Omental fat pad (tissue), 4 donors: Measurements from ENCODE around the gene ALDH3B2.

GRCh38 chr11:67674292-67675073, at the start of gene ALDH3B2:
Gene ALDH3B2, minus strand, starts transcription at chr11:67674623.
- PRO-cap, result no peak
- RAMPAGE, long total RNA, 4 experiments, result no peak in any of the 4 experiments

DNA sequence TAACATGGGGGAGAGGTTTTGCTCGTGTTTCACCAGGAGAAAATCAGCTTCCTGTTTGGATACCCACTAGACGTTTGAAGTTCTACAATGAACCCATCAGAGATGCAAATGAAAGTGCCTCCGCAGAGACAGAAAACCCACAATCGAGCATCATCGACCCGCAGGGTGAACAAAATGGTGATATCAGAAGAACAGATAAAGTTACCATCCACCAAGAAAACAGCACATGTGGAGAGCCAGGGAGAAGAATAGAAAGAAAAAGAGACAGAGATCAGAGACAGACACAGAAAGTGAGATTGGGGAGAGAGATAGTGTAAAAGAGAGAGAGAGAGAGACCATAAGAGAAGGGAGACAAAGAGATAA, 83.3 kb downstream of the UNC93B1 start:
- PRO-cap, result no peak
- RAMPAGE, long total RNA, 4 experiments, result no peak in any of the 4 experiments

DNA sequence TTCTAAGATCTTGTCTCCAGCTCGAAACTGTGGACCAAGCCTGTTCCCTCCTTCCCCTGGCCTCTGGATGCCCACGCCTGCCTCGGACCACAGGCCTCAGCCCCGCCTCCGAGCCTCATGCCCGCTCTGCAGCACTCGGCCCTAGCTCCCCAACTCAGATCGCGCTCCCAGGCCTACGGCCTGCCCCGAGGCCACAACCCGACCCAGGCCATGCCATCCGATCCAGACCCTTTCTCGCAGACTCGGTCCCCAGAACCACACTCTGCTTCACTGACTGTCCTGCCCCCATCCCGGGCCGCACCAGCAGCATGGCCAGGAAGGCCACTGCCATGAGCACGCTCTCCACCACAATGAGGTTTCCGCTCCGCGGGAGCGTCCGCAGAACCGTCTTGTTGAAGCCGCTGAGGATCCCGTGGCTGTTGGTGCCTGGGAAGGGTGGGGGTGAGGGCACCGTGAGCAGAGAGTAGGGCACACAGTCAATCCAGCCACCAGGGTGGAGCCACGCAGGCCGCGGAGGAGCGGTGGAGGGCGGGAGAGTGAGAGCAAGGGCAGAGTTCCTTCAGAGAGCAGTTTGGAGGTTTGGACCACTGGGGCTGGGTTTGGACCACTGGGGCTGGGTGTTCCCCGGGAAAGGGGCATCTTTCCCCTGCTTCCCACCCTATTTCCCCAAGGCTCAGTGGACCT, 6.4 kb downstream of the UNC93B1 start:
- PRO-cap, result no peak
- RAMPAGE, long total RNA, 4 experiments, result no peak in any of the 4 experiments

GRCh38 chr11:68004776-68005368, 975 bp upstream of the UNC93B1 start:
- PRO-cap, result no peak
- RAMPAGE, long total RNA, 4 experiments, result no peak in any of the 4 experiments

DNA sequence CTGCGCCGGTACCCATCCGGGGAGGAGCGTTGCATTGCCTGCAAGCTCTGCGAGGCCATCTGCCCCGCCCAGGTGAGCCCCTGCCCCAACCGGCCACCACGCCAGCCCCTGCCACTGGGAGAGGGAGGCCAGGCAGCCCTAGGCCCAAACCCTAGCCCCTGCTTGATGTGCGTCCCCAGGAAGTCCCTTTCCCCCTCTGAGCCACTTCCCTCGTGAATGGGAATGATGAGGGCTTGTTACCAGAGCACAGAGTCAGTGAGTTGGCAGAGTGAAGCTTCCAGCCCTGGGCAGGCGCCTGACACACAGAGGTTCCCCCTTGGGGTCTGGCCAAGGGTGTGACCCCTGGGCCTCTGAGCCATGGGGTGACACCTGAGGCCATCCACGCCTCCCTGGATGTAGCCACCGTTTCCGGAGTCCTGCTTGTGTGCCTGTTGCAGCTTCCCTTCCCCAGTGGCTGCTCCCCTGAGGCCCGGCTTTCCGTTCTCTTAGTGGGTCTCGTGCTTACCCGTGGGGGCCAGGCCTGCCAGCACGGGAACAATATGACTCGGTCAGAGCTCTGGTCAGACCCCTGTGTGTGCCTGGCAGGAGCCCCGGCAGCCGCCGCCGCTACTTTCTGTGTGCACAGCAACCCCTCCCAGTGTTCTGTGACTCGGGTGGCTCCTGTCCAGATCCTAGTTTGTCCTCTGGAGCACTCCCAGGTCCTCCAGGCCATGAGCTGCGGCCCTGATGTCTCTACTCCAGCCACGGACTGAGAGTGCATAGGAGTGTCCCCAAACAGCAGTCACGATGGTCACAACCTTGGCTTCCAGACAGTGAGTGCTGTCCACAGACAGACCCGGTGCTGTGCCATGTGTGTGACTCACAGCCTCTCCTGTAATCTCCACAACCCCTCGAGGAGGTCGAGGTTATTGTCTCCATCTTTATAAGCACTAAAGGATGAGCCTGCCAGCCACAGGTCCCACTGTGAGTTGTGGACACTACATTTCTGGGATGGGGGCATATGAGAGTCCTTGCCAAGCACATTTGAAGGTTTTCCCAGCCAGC, 3.1 kb downstream of the NDUFS8 start:
- PRO-cap, result no peak
- RAMPAGE, long total RNA, 4 experiments, result no peak in any of the 4 experiments

- PRO-cap, result no peak
- RAMPAGE, long total RNA, 4 experiments, result no peak in any of the 4 experiments
These were observed 29.0 kb downstream of the TCIRG1 start for GRCh38 chr11:68067625-68068350.

DNA sequence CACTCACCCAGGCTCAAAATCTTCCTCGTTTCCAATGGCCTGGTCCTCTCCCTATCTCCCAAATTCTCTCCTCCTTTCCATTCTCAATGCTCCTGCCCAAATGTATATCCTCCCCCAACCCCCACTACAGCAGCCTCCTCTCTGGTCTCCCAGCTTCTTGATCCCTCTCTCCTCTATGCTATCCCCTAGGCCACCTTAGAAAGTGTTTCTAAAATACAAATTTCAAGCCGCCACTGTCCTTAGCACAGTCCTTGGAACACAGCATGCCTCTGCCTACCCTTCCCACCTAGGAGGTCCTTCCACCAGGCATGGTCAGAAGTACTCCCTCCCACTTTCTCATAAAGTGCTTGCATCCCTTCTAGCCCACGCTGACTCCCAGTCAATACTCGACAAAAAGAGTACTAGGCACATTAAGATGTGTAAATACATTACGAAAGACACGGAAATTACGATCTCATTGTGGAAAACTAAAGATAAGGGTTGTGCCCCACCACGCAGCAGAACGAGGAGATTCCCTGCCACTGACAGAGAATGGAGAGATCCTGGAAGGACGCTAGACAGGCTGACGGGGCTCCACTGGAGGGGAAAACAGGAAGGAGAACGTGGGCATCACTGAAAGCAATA, 13.6 kb downstream of the CHKA start:
- PRO-cap, result no peak
- RAMPAGE, long total RNA, 4 experiments, result no peak in any of the 4 experiments

- PRO-cap, result no peak
- RAMPAGE, long total RNA, 4 experiments, result no peak in any of the 4 experiments
These were observed 28.9 kb upstream of the CHKA start for GRCh38 chr11:68150063-68150503.

- PRO-cap, result no peak
- RAMPAGE, long total RNA, 4 experiments, result no peak in any of the 4 experiments
These were observed 573 bp downstream of the C11orf24 start for GRCh38 chr11:68271014-68271785.

DNA sequence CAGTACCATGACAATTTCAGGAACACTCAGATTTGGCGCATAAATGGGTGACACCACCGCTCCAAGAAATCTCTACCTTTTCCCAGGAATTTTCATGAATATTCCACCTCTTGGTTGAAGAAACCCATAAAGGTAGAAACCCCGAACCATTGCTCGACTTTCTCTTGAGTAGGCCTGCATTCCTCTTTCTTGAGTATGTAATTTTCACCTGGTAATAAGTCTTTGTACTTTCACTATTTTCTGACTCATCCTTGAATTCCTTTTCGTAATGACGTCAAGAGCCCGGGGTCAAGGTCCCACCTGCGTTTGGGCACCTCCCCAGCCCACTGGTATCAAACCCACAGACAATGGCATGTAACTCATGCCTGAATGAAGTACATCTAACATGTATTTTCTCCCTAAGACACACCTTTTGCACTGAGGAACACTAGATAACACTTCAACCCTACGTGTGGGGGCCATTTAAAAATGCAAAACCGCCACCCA, 3.9 kb upstream of the C11orf24 start:
- PRO-cap, result no peak
- RAMPAGE, long total RNA, 4 experiments, result no peak in any of the 4 experiments

DNA sequence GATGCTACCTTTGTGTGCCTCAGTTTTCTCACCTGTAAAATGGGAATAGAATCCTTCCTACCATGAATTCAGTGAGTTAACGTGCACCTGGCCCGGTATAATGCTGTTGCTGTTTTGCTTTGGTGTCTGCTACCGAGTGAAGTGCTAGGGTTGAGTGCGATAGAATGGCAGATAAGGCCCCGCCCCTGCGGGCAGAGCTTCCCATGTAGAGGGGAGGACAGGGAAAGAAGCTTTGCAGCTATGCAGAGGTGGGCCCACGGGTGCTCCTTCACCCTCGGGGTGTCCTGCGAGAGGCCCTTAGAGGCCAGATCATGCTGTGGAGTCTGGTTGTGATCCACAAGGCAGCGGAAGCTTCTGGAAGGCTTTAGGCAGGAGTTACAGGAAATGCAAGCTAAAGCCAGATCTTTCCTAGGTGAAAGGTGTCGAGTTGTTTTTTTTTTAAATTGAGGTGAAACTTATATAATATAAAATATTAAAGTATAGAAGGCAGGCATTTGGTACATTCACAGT, 3.2 kb downstream of the LRP5 start:
- PRO-cap, result no peak
- RAMPAGE, long total RNA, 4 experiments, result no peak in any of the 4 experiments

- PRO-cap, result no peak
- RAMPAGE, long total RNA, 4 experiments, result no peak in any of the 4 experiments
These were observed 4.6 kb downstream of the LRP5 start for GRCh38 chr11:68316840-68317496.

DNA sequence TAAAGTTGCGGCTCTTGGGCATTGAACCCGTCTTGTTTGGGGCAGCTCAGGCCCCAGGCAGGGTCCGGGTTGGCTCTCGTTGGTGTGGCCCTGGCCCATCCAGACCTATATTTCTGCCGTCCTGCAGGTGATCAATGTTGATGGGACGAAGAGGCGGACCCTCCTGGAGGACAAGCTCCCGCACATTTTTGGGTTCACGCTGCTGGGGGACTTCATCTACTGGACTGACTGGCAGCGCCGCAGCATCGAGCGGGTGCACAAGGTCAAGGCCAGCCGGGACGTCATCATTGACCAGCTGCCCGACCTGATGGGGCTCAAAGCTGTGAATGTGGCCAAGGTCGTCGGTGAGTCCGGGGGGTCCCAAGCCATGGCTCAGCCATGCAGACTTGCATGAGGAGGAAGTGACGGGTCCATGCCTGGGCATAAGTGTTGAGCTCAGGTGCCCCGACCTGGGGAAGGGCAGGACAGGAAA, 57.2 kb upstream of the PPP6R3 start:
- PRO-cap, result no peak
- RAMPAGE, long total RNA, 4 experiments, result no peak in any of the 4 experiments

DNA sequence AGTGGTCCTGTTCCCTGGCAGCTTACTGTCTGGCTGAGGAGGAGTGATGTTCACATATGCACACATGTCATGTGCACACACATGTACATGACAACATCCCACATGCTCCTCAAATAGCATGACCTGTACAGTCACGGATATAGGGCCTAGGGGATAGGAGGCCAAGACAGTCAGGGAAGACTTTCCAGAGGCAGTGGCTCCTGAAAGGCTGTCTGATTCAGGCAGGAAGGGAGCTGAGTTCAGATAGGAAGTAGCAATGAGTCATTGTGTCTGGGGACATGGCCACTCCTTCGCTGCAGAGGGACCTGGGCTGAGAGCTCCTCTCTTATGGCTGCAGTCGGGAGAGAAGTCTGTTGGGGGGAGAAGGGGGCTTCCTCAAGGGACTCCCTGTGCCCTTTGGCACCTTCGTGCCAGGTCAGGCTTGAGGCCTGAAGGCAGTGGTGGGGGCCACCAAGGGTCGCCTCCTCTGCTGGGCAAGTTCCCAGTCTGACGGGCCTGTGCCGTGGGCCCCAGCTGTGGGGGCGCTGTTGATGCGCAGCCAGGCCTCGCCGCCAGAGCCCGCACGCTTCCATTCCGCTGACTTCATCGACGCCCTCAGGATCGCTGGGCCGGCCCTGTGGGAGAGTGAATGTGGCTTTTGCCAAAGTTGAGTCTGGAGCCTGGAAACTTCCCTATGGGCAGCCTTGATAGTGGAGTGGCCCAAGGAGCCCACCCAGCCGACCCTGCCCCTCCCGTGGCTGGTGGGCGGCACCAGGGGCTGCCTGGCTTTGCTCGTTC, 23.0 kb upstream of the PPP6R3 start:
- PRO-cap, result no peak
- RAMPAGE, long total RNA, 4 experiments, result no peak in any of the 4 experiments

DNA sequence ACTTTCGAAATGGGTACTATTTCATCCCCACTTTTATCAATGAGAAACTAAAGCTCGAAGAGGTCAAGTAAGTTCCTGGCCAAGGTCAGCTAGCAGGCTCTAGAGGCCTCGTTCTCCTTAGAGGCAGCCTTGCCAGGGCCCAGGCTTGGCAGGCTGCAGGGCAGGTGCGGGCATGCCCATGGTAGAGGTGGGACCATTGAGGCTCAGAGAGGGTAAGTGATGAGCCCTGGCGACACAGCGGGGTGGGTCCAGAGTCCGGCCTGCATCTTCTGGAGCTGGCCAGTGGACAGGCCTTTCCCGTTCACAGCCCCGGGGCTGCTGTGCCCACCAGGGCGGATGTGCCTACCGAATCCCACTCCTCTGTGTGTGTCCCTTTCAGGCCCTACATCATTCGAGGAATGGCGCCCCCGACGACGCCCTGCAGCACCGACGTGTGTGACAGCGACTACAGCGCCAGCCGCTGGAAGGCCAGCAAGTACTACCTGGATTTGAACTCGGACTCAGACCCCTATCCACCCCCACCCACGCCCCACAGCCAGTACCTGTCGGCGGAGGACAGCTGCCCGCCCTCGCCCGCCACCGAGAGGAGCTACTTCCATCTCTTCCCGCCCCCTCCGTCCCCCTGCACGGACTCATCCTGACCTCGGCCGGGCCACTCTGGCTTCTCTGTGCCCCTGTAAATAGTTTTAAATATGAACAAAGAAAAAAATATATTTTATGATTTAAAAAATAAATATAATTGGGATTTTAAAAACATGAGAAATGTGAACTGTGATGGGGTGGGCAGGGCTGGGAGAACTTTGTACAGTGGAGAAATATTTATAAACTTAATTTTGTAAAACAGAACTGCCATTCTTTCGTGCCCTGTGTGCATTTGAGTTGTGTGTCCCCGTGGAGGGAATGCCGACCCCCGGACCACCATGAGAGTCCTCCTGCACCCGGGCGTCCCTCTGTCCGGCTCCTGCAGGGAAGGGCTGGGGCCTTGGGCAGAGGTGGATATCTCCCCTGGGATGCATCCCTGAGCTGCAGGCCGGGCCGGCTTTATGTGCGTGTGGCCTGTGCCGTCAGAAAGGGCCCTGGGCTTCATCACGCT, 11.8 kb upstream of the PPP6R3 start:
- PRO-cap, result no peak
- RAMPAGE, long total RNA, 4 experiments, result no peak in any of the 4 experiments

- PRO-cap, result no peak
- RAMPAGE, long total RNA, 4 experiments, result no peak in any of the 4 experiments
These were observed 3.1 kb downstream of the PPP6R3 start for GRCh38 chr11:68463709-68463953.

GRCh38 chr11:68581456-68581809, 102.9 kb upstream of the GAL start:
- PRO-cap, result no peak
- RAMPAGE, long total RNA, 4 experiments, result no peak in any of the 4 experiments

GRCh38 chr11:68762900-68763820, 11.8 kb upstream of the TESMIN start:
- PRO-cap, result no peak
- RAMPAGE, long total RNA, 4 experiments, result no peak in any of the 4 experiments

GRCh38 chr11:68827908-68829019, 13.5 kb downstream of the CPT1A start:
- PRO-cap, result no peak
- RAMPAGE, long total RNA, 4 experiments, result no peak in any of the 4 experiments

DNA sequence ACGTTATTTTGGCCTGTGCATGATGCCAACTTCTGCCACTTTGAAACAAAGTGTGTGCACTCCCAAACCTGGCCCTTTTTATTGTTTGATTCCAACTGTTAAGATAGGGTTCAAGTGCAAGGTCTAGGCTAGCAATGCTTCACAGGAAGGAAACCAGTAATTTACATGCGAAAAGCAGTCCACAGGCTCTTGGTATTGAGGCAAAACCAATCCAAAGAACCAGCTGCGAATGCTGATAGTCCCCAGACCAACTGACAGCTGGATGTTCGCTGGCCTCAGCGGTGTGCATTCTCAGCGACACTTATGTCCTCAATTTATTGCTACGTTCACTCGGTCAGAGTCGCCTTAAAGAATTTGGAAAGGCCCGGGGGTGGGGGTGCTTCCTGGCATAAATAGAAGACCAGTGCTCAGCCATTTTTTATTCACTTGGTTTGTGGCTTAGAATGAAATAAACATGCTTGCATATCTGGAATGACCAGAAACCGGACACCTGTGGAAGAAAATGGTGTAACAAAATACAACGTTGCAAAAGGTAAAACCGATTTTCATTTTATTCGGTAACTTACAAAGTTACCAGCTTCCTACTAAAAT, 1.7 kb downstream of the CPT1A start:
- PRO-cap, result no peak
- RAMPAGE, long total RNA, 4 experiments, result no peak in any of the 4 experiments